ENCODE measurements around the genes ZNF609, PLEKHO2 and INTS14.

DNA sequence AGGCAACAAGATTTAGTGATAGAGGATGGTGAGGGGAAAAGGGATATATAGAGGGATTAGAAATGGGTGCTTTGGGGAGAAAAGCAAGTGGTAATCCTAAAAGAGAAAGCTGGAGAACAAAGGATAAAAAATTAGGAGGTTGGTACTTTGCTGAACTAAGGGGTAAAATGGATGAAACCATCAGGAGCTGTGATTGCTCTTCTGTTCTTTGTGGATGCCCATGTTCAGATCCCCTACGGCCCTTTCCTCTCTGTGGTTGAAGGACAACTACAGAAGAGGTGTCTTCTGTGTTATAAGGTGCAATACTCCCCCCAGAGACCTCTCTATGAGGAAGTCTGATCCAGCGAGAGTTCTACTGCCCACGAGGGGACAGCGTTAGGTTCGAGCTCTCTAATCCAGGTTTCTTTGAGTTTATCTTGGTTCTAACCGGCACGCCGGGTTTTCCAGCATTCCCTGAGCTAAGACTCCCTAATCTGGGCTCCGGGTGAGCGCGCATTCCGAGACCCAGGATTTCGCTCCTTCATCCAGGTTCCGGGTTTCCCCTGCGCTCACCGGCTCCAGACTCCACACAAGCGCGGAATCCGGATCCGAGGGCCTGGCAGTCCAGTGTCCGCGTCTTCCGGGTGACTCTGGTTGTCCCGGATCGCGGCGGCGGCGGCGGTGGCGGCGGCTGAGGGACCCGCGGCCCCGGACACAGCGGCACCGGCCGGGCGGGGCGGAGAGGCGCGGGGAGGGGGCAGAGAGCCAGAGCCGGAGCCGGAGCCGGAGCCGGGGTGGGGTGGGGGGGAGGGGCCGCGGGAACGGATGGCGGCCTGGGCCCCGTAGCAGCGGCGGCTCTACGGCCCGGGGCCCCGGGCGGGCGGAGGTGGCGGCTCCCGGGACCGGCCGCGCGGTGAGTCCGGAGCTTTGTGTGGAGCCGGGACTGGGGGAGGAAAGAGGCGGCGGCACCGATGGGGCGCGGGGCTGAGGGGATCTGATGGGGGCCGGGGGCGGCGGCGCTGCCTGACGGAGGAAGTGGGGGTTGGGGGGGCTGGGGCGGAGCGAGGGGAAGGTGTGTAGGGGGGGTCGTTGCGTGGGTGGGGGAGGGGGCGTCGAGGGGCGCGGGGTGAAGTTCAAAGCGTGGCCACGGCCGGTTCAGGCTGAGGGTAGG is at the start of gene ZNF609:
TSS of gene ZNF609 (plus strand) at position 632 of the 1,150 bp plus-strand sequence.
- RRBS = 2% methylated on average over 43 of the region's 87 CpGs

DNA sequence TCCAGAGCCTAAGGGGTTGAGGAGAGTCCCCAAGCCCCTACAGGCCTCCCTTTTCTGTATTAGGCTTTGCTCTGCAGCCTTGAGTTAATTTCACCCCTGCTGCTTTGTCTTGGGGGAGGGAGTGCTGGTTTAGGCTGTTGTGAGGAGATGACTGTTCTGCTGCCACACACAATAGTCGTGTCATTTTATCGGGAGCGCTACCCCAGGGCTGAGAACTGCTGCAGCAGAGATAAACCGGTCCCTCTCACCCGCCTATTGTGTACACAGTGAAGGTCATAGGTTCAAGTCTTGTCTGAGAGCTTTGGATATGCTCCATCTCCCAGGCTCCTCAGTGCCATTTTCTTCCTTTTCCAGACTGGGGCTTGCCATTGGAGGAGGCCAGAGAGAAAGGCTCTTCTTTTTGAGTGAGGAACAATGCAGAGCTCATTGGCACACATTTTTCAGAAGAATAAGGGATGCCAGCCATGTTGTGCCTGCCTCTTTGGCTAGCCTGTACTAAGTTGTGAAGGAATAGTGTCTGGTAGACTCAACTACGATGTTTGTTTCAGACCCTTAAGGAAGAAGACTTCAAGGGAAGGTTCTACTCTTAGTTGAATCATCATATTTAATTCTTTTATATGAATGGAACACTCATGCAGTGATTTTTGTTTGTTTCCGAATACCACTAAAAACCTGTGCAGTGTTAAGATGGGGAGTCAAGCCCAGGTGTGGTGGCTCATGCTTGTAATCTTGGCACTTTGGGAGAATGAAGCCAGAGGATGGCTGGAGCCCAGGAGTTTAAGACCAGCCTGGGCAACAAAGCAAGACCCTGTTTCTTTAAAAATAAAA is 1.6 kb downstream of the ZNF609 start:
- RRBS = no CpG with 5 or more reads among the region's 7 CpGs

DNA sequence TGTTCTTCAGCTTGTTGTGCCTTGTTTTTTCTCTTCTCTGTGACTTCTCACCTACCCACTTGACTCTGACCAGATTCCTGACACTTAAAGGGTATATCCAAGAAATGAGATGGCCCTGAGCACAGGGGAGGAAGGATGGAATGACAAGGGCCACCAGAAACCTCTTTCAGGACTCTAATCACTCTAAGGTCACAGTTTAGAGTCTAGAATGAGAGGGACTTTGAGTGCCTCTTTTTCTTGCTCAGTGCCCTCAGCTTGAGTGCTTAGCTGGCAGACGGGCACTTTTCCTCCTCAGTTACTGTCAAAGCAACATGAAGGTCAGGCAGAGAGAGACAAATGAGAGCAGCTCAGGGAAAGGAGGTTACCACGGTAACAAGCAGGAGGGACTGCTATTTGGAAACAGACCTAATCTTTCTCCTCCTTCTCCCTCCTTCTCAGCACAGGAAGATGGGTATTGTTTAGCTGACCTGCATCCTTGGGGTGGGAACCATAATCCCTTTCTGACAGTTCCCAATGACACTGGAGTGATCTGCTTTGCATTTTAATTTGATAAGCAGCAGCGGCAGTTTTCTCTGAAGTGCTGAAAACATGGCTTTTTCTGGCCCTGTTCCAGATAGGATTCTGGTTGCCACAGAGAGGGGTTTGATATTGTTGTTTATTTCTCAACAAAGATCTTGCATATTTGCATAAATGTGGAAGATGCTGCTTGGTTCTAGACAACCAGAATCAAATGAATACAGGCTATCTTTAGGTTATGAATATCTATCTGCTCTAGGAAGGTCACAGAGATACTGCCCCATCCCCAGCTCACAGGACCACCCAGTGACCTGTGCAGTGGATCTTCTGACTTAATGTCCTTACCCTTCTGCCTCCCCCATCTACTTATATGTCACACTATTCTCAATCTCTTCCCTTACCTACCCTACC is 136.9 kb downstream of the ZNF609 start:
- RRBS = no CpG with 5 or more reads among the region's 3 CpGs

GRCh38 chr15:64682675-64683748 is 92.4 kb downstream of the RBPMS2 start:
- RRBS = no CpG with 5 or more reads among the region's 4 CpGs

- RRBS = no CpG with 5 or more reads among the region's 9 CpGs
These were observed 20.6 kb downstream of the RBPMS2 start for GRCh38 chr15:64754733-64755276.

- RRBS = under 1% methylated on average over 21 of the region's 80 CpGs
These were observed at the start of gene PLEKHO2 for GRCh38 chr15:64841143-64842038. TSS of gene PLEKHO2 (plus strand) at chr15:64841915.

DNA sequence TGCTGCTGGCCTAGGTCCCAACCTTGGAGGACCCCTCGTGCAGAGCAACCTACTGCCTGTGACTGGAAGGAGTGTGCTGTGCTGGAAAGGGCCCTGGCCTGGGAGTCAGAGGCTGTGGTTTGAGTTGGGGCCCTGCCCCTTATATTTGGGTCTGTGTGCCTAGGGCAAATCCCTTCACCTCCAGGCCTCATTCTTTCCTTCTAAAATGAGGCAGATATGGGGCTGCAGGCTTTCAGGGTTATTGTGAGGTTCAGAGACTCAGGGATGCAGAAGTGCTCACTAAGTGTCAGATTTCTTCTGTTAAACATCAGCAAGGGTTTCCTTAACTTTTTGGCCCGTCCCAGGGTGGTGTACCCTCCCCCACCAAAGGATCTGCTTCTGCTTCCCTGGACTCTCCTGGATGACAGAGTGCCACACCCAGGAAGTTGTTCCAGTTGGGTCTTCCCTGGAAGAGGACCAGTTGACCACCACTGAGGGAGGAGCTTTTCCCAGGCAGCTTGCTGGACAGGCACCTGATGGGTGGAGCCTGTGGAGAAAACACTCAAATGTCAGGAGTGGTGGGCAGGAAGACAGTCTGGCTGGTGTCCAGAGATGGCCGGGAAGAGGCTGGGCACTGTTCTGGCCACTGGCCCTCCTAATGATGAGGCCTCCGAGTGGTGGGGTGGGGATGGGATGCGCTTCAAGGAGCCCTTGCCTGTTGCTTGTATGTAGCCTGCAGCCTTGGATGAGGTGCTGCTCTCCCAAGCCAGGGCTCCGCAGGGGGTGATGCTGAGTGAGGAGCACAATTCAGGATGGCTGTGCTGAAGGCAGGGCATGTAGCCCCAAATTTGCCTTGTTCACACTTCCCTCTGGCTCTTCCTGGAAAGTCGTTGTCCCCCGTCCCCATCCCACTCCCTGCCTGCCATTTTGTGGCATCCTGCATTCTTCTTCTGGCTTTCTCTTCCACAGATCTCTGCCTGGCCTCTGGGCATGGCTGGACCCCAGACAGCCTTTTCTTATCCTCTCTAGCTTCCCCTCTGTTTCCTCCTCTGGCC is 12.2 kb downstream of the PLEKHO2 start:
- RRBS = no CpG with 5 or more reads among the region's 8 CpGs

DNA sequence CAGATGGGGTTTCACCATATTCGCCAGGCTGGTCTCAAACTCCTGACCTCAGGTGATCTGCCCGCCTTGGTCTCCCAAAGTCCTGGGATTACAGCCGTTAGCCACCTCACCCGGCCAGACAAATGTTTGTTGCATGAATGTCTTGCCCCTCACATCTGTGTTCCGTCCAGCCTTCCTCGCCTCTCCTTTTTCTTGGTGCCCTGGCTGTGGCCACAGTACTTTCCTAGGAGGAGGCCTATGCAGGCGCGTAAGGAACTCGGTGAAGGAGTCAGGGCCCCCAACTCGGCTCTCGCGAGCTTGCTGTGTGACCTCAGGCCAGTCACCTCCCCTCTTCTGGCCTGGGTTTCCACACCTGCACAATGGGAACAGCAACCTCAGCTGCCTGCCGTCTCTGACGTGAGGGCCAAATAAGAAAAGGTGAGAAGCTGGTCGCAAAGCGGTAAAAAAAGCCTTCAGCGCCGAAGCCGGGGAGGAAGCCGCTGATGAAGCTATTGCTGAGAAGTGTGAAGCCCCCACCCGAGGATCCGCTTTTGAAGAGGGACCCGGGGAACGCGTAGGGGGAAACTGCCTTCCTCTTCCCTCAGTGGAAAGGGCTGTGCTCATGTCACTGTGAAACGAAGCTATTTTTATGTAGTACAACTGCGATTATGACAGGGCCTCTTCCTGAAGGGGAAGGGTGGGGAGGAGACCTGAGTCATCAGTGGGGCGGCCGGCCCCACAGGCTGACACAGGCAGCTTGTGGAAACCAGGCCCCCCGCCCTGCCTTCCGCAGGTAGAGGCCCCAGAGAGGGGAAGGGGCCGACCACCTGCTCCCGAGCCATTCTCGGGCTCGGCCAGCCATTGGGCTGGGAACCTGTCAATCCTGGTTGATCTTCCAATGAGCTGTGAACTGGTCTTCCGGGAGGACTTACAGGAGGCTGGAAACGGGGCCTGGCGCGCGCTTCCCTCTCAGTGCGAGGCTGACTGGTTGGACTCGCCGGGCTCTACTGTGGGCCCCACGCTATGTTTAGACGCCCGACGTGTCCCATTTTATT is 18.1 kb upstream of the ANKDD1A start:
- RRBS = 2% methylated on average over 10 of the region's 47 CpGs

GRCh38 chr15:64894342-64895141 is 17.2 kb upstream of the ANKDD1A start:
- RRBS = no CpG with 5 or more reads among the region's 24 CpGs

DNA sequence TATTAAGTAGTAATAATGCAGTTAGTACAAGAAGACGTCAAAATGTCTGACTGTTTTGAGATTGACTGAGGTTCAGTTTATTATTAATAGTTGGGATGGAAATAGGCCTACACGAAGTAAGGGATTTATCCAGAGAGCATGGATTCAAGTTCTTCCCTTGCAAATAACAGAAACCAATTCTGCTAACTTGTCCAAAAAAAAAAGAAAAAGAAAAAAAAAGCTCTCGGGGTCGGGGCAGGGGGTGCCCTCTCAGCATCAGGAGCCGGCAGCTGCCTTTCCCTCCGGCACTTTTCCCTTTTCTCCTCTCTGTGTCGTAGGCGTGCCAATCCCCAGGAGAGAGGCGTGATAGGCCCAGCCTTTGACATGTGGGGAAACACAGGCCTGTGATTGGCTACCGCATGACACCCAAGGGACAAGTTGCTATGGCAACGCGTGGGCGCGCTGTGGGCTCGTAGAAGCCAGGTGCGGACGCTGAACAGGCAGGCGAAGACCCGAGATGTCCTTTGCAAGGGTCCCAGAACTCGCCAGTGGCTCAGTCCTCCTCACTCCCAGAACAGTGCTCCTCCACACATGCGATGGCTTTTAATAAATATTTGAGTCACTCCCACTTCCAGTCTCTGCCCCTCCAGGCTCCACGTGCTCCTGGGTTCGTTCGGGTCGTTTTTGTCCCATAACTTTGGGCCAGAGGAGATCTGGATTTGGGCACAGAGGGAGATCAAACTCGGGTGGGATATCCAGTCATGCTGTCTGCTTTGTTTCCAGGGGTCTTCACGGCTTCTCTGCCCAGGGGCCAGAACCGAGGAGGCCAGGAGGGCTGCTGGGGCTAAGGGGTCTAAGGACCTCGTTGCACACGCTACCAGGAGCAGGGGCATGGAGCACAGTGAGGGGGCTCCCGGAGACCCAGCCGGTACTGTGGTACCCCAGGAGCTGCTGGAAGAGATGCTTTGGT is 4.2 kb downstream of the SLC51B start:
- RRBS = no CpG with 5 or more reads among the region's 32 CpGs

- RRBS = no CpG with 5 or more reads among the region's 6 CpGs
These were observed 7.0 kb downstream of the RASL12 start for GRCh38 chr15:65060569-65061318.

GRCh38 chr15:65097933-65098693 is 16.9 kb downstream of the UBAP1L start:
- RRBS = no CpG with 5 or more reads among the region's 5 CpGs

DNA sequence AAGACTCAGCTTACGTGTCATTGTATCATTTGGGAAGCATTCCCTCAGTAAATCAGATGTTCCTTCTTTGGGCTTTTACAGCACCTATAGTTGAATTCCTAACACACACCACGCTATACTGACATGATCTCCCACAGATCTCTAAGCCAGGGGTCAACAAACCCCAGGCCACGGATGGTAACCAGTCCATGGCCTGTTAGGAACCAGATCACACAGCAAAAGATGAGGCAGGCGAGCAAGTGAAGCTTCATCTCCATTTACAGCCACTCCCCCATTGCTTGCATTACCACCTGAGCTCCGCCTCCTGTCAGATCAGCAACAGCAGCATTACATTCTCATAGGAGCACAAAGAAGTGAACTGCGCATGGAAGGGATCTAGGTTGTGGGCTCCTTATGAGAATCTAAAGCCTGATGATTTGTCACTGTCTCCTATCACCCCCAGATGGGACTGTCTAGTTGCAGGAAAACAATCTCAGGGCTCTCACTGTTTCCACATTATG is 2.7 kb downstream of the PDCD7 start:
- RRBS = no CpG with 5 or more reads among the region's 6 CpGs

GRCh38 chr15:65171317-65171940 is 13.7 kb downstream of the CLPX start:
- RRBS = no CpG with 5 or more reads among the region's 6 CpGs

DNA sequence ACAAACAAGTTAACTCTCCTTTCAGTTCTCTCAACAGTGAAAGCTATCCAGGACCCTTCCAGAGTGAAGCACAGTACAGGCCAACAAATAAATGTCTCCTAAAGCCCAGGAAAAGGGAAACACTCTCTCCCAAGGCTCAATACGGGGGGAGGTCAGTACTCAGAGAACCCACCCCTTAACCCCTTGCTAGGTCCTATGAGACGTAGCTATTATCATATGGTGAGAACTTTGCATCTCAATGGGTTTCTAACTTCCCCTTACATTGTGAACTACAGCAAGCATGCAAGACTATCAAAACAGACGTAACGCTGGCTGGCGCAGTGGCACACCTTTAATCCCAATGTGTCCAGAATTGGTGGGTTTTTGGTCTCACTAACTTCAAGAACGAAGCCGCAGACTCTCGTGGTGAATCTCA is 13.2 kb upstream of the PARP16 start:
- RRBS = no CpG with 5 or more reads among the region's 8 CpGs

DNA sequence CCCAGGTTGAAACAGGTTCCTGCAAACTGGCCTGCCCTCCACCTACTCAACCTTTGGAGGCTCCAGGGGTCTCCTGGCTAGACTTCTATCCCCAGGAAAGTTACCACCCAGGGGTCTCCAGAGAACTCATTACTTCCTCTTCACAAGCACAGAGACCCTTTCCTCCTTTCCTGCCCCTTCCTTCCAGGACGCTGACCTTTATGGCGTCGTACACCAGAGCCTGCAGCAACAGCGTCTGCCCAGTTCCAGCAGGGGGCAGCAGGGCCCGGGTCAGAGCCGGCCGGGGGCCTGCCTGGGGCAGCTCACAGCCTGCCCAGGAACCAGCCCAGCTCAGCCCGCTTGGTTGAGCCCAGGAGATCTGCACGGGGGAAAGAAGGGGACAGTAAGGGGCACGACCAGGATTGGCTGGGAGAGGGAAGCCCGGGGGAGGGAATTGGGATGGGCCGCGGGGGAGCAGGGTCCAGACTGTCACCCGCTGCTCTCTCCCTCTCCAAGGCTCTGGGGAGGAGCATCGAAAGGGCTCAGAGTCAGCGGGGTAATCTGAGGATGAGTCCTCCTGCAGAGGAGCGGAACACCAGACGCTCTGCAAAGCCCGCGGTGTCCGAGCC is 7.1 kb upstream of the IGDCC3 start:
- RRBS = no CpG with 5 or more reads among the region's 21 CpGs

GRCh38 chr15:65539447-65539646 is 9.1 kb downstream of the HACD3 start:
- RRBS = no CpG with 5 or more reads among the region's 4 CpGs

GRCh38 chr15:65610593-65611883 is at the start of gene INTS14:
TSS of gene INTS14 (minus strand) at chr15:65611131.
- RRBS = 2% methylated on average over 21 of the region's 74 CpGs

DNA sequence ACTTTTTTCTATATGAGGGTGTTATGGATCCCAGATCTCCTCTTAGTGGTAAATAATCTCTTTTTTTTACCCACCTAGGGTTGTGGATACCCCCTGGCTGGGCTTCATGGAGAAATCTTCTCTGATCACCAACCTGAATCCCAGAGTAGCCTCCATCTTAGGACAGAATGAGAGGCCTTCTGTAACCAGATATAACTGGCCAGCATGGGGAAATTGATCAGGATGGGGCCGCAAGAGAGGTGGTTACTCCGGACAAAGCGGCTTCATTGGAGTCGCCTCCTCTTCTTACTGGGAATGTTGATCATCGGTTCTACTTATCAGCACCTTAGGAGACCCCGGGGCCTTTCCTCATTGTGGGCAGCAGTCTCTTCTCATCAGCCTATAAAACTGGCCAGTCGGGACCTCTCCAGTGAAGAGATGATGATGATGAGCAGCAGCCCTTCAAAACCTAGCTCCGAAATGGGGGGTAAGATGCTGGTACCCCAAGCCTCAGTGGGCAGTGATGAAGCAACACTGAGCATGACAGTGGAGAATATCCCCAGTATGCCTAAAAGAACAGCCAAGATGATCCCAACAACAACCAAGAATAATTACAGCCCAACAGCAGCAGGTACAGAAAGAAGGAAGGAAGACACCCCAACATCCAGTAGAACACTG is 2.3 kb downstream of the SLC24A1 start:
- RRBS = 96% methylated on average over 5 of the region's 8 CpGs

- RRBS = no CpG with 5 or more reads among the region's 12 CpGs
These were observed 58.3 kb downstream of the DENND4A start for GRCh38 chr15:65733647-65734245.